Breast epithelium (tissue), 2 donors: ENCODE data around the genes MFGE8, KIF7 and MESP2.

DNA sequence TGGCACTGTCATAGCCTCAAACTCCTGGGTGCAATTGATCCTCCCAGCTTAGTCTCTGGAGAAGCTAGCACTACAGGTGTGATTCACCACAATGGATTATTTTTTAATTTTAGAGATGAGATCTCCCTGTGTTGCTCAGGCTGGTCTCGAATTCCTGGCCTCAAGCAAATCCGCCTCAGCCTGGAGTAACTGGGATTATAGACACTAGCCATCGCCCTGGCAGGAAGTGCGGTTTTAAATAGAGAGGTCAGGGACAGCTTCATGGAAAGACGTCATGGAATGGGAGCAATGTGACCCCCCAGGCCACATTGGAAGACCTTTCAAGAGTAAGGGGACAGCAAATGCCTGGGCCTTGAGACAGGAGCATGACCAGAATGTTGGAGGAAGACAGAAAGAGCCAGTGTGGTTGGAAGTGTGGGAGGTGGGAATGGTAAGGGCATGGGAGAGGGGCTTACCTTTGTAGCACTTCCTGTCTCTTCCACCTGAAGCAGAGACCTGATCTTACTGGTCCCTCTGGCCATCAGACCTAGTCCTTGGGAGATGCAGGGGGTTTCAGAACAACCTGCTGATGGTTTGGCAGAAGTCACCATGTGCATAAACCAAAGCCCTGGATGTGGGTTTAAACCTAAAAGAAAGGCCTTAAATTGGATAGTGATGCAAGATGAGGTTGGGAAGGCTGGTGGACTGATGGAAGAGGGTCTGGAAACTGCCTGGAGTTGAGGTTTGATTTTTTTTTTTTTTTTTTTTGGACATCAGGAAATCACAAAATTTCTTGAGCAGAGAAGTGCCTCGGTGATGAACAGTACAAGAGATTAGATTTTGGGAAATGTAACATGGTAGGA lies 2.0 kb upstream of the ISG20 start:
- PRO-cap = no peak
- RAMPAGE, long total RNA, 2 experiments = no peak in any of the 2 experiments

- PRO-cap = no peak
- RAMPAGE, long total RNA, 2 experiments = no peak in any of the 2 experiments
These were observed 867 bp upstream of the ISG20 start for GRCh38 chr15:88637737-88638561.

GRCh38 chr15:88648112-88648811 lies 9.4 kb downstream of the ISG20 start:
- PRO-cap = no peak
- RAMPAGE, long total RNA, 2 experiments = no peak in any of the 2 experiments

DNA sequence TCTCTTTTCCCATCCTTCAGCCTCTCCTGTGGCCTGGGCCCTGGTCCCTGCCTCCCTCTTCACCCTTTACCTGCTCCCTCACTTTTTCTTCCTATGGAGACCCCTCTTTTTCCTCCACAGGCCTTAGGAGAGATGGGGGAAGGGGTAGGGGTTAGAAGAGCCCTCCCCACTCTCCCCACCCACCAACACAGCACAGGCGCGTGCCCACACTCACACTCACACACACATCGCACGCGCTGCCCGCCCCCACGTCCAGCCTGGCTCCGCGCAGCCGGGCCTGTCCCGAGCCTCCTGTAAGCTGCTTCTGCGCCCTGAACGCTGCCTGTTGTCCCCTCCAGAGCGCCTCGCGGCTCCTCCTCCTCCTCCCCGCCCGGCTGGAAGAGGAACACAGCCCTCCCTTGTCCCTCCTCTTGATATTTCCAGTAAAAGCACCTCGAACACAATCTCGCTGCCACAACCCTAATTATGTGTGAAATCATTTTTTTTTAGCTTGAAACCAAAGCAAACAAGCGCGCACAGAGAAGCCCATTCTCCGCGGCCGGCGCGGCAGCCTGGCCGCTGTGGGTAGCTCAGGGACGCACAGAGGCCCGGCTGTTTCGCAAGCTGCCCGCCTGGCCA lies 33.8 kb upstream of the ACAN start:
- PRO-cap = no peak
- RAMPAGE, long total RNA, 2 experiments = no peak in any of the 2 experiments

DNA sequence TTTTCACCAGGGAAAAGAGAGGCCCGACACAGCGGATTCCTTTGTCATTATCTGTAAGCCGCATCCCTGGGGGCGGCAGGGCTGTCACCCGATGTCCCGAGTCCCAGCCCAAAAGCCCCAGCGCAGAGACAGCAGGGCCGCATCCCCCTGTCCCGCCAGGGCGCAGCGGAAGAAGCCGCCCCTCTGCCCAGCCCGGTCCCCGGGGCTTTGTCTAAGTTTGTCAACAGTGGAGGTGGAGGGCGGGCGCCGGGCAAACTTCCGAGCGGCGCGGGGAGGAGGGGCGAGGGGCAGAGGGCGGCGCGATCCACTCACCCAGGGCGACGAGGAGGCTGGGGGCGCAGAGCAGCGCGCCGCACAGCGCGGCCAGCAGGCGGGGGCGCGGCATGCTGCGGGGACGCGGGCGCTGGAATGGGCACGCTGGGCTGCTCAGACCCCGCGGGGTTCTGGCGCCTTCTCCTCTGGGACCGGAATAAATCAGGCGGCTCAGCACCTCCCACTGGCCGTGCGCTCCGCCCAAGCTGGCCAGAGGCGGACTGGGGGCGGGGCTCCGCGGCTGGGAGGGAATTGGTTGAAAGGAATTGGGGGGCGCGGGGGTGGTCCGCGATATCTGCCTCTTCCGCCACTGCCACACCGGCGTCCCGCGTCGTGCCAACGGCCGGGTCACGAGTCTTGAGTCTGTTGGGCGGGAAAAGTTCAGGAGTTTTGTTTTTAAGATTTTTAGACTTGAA lies at the start of gene MFGE8:
Gene MFGE8, minus strand, starts transcription at position 445 of the 728 bp plus-strand sequence.
- PRO-cap = bidirectional peak, plus-strand start at position 311 of the sequence, minus-strand start at position 190 of the sequence; bidirectional peak, plus-strand start at position 542 of the sequence, minus-strand start at position 471 of the sequence
- RAMPAGE, long total RNA, 2 experiments = no peak in any of the 2 experiments

GRCh38 chr15:88987916-88988451 lies 74.8 kb upstream of the MFGE8 start:
- PRO-cap = no peak
- RAMPAGE, long total RNA, 2 experiments = no peak in any of the 2 experiments

GRCh38 chr15:89117634-89118150 lies 29.4 kb downstream of the ABHD2 start:
- PRO-cap = no peak
- RAMPAGE, long total RNA, 2 experiments = no peak in any of the 2 experiments

DNA sequence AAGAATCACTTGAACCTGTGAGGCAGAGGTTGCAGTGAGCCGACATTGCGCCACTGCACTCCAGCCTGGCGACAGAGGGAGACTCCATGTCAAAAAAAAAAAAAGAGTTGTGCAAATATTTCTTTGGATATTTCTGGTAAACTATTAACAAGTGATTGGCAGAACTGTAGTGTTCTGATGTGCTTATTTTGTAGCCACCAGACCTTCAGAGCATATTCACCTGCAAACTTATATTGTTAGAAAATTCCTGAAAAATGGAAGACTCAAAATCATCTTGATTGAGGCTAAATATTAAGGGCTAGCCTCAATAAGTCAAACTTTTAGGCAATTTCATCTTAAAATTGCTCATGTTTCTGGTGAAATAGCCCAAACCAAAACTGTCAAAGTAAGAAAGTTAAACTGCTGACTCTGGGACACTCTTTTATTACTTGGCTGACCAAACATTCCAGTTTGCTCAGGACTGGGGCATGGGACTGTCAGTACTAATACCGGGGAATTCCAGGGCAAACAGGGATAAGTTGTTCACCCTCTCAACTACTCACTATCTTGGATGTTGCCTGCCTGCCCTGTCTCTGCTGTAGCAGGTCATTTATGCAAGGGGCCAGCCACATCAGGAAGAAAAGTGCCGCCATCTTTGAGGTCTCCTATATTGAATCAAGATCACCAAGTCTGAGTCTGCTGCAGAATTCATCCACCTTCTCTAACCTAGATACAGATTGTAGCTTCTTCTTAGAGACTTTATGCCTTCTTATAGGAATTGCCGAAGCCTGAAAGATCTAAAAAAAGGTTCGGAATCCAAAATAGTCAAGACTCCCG lies 37.1 kb downstream of the ABHD2 start:
- PRO-cap = no peak
- RAMPAGE, long total RNA, 2 experiments = no peak in any of the 2 experiments

- PRO-cap = no peak
- RAMPAGE, long total RNA, 2 experiments = no peak in any of the 2 experiments
These were observed 18.0 kb downstream of the POLG start for GRCh38 chr15:89316338-89317296.

DNA sequence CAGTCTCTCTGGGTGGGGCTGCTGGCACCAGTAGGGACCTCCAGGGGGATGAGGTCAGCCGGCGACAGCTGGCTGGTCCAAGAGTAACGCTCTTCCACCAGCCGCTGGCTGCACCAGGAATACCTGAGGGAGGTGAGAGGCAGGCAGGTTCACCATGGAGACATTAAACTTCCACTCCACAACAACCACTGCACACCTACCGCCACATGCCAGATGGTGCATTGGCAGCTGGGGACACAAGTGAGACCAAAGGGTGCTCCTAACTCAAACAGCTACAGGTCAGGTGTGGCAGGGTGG lies 4.5 kb downstream of the POLG start:
- PRO-cap = no peak
- RAMPAGE, long total RNA, 2 experiments = no peak in any of the 2 experiments

GRCh38 chr15:89430379-89431236 lies 65.8 kb downstream of the RHCG start:
- PRO-cap = no peak
- RAMPAGE, long total RNA, 2 experiments = no peak in any of the 2 experiments

DNA sequence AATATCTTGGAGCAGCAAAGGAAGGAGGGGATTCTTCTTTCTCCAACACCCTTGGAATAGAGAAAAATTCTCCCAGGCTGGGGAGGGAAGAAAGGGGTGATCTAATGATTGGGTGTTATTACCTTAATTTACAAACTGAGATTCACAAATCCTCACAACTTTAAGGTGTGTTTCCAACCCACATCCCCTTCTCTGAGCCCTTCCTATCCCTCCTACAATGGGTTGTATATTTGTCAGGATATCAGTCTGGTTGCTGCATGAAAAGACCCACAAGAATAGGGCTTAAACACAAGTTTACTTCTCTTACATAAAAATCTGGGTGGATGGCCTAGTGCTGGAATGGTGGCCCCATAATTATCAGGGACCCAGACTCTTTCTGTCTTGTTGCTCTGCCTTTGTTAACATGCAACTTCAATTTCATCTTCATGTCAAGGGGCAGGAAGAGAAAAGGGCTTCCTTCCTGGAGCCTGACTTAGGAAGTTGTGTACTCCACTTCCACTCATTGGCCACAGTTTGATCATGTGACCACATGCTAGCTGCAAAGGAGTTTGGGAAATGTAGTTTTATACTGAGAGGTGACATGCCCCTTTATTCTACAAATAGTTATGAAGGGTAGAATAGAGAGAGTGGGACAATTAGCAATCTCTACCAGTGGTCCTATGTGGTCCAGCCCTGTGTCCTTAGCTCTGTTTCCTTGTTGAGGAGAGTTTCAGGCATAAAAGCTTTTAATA lies 39.4 kb downstream of the RHCG start:
- PRO-cap = no peak
- RAMPAGE, long total RNA, 2 experiments = no peak in any of the 2 experiments

DNA sequence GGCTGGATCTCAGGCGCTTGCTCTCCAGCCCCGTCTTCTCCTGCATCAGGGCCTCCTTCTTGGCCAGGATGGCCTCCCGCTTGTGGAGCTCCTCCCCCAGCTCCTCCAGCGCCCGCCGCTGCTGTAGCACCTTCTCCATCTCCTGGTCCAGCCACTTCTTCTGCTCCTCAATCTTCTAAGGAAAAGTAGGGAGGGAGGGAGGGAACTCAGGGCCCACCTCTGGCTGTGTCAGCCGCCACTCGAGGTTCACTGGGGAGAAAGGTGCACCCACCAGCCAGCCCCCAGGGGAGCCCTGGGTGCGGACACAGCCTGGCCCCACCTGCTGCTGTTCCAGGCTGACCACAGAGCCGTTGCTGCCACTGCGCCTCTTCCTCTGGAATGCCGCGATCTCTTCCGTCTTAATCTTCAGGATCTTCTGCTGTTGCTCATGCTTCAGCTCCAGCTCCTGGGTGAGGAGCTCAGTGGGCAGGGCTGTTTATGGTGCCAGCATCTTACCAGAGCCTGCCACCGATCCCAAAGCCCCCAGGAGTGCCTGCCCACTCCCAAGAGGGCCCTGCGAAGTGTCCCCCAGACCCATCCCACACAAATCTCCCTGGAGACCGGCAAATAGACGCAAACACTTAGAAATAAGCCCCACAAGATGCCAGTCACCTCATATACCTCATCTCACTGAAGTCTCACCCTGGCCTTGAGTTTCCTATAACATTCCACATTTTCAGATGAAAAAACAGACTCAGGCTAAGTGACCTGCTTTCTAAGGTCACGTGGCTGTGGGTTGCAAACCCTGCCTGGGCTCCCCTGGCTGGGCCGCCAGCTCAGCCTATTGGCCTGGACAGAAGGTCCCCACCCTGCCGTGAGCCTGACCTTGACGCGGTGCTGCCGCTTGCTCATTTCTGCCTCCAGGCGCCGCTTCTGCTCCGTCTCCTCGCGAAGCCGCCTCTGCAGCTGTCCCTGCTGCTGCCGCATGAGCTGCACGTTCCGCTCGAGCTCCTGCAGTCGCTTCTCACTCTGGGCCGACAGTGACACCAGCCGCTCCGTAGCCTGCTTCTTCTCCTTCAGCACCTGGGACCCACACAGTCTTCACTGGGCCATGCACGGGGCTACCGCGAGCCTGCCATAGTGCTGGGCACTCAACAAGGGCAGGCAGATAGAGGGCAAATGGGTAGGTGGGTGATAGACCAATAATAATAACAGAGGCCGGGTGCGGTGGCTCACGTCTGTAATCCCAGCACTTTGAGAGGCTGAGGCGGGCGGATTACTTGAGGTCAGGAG lies 22.0 kb downstream of the KIF7 start:
- PRO-cap = no peak
- RAMPAGE, long total RNA, 2 experiments = no peak in any of the 2 experiments

DNA sequence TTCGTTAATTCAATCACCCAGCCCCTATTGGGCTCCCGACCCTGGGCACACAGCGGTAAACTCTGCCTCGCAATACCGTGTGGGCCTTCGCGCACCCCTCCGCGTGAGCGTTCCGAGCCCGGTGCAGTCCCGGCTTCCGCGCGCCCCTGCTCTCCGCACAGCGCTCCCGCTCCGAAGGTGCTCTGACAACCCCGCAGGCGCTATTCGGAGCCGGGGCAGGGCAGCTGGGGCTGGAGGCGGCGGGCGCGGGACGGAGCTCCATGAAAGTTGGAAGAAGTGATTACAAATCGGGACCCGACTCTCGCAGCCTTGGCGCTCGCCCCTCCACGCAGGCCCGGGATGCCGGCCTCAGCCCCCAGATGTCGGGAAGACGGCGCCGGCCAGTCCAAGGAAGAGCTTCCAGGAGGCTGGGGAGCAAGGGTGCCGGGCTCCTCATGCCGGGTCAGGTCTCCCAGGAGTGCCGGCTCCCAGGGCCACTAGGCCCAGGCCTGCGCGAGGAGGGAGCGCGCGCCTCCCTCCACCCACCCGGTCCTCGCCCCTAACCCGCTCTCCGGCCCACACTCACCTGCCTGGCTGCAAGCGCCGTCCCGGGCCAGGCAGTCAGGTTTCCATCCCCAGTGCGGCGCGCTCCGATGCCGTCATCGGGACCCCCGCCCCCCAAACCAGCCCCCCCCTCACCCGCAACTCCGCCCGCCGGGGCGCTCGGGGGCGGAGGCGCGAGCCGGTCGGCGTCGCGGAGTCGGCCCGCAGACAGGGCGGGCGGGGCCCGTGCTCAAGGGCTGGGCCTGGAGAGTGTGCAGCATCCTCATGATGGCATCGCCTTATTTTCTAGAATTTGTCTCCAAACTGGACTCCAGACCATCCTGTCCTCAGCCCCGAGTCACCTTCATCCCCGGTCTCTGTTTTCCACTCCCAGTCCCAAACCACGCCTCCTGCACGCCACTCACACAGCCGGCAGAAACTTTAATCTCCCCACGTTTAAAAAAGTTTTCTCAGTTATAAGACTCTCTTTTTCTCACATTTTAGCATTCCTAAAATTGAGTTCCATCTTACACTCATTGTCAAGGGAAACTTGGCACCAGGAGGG lies at the start of gene KIF7:
Gene KIF7, minus strand, starts transcription at position 634 of the 1,087 bp plus-strand sequence.
- PRO-cap = bidirectional peak, plus-strand start at position 753 of the sequence, minus-strand start at position 634 of the sequence
- RAMPAGE, long total RNA, 2 experiments = start-site peak on the minus strand in 1 of 2 experiments, centred at position 615 of the sequence, 29 reads per replicate

GRCh38 chr15:89686269-89687150 lies 4.0 kb downstream of the PEX11A start:
- PRO-cap = no peak
- RAMPAGE, long total RNA, 2 experiments = no peak in any of the 2 experiments

GRCh38 chr15:89751708-89752414 lies 812 bp upstream of the MESP1 start:
- PRO-cap = no peak
- RAMPAGE, long total RNA, 2 experiments = no peak in any of the 2 experiments

GRCh38 chr15:89760310-89760795 lies 9.3 kb upstream of the MESP1 start:
- PRO-cap = no peak
- RAMPAGE, long total RNA, 2 experiments = no peak in any of the 2 experiments

DNA sequence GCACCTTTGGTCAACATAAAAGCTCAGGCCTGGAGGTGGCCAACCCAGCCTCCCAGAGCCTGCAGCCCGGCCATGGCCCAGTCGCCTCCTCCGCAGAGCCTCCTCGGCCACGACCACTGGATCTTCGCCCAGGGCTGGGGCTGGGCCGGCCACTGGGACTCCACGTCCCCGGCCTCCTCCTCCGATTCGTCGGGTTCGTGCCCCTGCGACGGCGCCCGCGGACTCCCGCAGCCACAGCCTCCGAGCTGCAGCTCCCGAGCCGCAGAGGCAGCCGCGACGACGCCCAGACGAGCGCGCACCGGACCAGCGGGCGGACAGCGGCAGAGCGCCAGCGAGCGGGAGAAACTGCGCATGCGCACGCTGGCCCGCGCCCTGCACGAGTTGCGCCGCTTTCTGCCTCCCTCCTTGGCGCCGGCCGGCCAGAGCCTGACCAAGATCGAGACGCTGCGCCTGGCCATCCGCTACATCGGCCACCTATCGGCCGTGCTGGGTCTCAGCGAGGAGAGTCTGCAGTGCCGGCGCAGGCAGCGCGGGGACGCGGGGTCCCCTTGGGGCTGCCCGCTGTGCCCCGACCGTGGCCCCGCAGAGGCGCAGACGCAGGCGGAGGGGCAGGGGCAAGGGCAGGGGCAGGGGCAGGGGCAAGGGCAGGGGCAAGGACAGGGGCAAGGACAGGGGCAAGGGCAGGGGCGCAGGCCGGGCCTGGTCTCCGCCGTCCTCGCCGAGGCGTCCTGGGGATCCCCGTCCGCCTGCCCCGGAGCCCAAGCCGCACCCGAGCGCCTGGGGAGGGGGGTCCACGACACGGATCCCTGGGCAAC lies at the start of gene MESP2:
Gene MESP2, plus strand, starts transcription at position 47 of the 815 bp plus-strand sequence.
- PRO-cap = bidirectional peak, plus-strand start at position 477 of the sequence, minus-strand start at position 316 of the sequence
- RAMPAGE, long total RNA, 2 experiments = no peak in any of the 2 experiments

DNA sequence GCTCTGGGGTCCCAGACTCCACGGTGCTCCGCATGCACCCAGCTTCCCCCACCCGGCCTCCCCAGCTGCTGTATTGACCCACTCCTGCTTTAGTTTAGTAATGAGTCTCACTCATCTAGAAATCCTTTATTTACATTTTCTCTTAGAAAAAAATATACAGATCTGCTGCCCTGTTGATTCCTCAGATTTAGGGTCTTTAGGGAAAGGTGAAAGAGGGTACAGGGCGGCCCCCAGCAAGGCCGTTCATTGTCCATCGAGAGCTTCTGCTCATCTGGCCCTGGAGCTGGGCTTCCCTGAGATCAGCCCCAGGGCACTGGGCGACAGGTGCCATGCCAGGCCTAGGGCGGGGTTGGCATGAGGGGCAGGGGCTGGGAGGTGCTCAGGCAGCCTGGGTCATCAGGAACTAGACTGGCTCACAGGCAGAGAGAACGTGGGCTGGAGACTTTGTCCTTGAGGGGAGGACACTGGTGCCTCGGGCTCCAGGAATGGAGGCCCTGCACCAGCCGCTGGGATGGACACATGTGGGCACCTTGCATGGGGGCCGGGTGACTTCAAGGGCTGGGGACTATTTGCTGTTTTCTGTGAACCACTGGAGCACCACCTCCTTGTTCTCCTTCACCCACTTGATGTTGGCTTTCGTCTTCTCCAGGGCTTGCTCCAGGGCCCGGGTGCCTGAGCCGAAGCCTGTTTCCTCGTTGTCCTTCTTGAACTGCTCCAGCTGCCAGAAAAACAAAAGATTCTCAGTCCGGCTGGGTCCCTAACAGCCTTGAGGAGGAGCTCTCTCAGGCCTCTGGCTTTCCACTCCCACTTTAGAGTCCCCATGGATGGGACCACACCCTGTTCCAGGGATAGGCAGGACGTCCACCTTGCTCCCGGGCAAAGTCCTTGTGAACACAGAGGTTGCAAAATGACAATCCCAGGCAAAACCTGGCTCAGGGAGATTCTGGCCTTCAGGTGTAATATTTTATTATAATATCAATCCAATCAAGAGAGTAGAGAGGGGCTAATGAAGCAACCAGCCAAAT lies 9.0 kb downstream of the MESP2 start:
- PRO-cap = no peak
- RAMPAGE, long total RNA, 2 experiments = no peak in any of the 2 experiments

DNA sequence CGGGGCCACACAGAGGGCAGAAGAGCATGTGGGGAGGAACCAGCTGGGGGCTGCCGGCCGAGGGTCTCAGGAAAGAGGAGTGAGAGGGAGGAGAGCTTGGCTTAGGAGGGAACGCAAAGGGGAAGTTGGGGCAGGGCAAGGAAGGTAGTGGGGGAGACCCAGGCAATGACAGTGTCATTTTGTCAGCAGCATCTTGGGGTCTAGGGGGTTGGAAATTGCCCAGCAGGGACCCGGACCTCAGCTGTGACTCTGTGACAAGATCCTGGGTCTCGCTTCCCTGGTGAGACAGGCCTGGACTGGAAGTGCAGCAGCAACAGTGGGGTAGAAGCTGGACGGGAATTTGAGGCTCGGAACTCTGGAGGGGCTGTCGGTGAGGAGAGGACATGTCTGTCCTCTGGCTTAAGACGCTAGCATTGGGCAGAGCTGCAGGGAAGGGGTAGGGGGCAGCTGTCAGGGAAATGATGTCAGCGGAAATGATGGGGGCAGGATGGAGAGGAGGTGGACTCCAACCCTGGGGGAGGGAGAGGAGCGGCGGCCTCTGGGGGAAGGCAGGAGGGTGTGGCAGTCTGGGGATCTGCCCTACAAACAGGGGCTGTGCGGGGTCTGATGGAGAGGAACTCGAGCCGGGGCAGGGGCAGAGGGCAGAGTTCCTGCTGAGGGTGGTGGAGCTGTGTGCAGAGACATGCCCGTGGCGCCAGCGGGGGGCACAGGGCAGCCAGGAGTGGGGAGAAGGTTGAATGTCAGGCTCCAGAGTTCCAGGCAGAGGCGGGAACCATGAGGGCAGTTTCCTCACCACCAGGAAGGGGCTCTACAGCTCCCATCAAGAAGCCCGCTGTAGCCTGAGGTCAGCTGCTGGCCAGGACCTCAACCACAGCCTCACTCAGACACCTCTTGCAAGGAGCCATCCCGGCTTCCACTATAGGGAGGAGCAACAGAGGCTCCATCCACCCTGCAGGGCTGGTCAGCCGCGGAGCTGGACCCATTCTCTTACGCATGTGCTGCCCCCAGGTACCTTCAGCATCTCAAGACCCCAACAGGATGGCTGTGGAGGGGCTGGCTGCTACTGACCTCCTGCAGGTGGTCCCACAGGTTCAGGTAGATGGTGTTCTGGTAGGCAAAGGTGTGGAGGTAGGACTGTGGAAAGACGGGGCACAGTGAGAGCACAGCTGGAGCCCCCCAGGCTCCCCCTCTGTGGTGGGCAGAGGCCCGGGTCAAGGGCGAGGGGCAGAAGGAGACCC lies 12.1 kb downstream of the ANPEP start:
- PRO-cap = no peak
- RAMPAGE, long total RNA, 2 experiments = no peak in any of the 2 experiments